OVCAR3 (cell line): ENCODE measurements around a stretch of chr2.

- RRBS = no CpG with 5 or more reads among the region's 4 CpGs
Observed at GRCh38 chr2:44180437-44181051, 11.9 kb downstream of the PPM1B start.

DNA sequence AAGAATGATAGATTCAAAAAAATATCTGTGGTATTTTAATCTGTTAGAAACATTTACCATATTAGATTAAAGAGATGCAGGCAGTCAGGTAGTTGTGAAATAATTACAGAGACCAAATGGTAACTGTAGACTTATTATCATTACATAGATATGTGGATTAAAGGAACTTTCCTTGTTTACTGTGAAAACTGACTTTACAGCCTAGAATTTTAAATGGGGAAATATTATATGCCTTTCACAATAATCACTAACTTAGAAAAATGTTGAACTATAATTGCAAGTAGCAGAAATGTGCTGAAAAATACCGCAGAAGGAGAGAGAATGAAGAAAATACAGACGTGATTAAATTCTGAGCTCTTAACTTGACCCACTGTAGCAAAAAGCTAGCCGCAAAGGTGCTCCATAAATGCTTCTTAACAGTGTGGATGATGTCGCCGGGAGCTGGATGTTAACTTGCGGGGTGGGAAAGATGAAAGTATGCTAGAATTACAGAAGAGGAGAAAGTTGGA lies 52.4 kb downstream of the PPM1B start:
- RRBS = no CpG with 5 or more reads among the region's 6 CpGs

DNA sequence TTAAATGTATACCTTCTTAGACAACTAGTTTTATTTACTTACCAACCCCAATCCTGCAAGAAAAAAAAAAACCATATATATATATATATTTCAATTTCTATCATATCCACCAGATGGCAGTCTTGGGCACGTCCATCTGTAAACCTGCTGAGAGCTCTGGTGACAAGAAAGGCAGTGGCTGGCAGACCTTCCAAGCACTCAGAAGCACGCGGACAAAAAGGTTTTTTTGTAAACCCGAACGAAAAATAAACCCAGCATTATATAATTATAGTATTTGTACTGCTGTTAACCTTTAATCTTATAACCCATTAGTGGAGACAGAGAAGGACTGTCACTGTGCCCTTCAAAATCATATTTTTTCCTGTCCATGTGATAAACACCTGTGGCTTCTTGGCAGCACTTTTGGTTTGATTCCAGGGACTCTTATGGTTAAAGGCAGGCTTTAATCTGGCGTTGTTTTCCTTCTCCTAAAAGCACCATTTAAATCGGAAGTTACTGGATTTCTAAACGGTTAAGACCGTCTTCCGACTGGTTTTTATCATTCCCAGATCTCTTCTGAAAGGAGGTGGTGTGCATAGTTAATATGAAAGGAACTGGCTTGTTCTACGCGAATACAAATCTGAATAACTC lies 31.1 kb upstream of the SLC3A1 start:
- RRBS = no CpG with 5 or more reads among the region's 12 CpGs

DNA sequence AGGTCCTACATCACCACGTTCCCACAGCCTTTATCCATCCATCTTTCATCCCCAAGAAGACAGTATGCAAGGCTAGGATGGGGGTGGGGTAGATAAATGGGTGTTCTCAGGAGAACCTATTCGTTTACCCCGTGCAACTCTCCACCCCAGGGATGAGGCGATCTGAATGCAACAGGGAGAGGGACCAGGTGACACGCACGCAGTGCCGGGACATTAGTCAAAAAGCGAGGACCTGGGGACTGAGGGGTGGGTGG lies 297 bp downstream of the PREPL start:
- RRBS = 9% methylated on average over 2 of the region's 8 CpGs

DNA sequence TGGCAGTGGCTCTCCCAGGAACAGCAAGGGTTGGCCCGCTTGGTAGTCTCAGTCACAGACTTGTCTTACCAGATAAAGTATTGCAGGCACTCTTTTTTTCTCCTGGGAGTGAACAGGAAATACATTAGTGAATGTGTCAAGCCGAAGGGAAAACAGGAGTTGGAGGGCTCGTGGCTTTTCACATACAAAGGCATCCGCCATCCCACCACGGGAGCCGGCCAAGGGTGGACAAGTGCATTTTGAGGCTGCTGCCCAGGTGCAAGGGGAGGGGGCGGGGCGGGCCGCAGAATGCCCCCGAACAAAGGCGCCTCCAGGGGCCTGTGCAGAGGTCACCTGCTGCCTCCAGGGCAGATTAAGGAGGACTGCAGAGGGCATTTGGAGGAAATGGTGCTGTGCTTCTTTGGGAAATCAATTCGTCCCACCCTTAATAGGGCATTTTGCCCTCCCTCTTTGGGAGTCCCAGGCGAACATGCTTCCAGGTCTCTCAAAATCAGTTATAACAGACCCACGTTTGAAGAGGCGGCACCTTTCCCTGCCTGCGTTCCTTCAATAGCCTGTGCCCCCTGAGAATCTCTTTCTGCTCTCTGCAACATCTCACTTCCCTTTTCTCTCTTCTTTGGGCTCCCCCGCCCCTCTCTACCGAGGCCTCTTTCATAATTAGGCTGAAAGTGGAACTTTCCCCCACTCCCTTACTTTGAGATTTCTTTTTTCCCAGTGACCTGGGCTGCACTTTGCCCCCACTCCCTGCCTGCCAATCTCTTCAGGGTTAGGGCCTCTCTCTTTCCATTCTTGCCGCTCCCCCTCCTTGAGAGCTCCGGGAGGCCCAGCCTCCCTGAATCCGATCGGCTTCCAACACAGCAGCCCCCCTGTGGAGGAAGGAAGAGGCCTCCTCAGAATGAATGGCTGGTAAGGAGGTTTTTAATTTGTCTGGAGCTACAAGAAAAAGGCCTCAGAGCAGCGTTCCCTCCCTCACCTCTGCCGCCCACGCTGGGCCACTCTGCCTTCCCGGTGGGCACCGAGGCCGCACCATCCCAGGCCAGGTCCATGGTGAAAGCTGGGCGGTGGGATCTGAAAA lies 162.9 kb upstream of the SIX3 start:
- RRBS = no CpG with 5 or more reads among the region's 29 CpGs

DNA sequence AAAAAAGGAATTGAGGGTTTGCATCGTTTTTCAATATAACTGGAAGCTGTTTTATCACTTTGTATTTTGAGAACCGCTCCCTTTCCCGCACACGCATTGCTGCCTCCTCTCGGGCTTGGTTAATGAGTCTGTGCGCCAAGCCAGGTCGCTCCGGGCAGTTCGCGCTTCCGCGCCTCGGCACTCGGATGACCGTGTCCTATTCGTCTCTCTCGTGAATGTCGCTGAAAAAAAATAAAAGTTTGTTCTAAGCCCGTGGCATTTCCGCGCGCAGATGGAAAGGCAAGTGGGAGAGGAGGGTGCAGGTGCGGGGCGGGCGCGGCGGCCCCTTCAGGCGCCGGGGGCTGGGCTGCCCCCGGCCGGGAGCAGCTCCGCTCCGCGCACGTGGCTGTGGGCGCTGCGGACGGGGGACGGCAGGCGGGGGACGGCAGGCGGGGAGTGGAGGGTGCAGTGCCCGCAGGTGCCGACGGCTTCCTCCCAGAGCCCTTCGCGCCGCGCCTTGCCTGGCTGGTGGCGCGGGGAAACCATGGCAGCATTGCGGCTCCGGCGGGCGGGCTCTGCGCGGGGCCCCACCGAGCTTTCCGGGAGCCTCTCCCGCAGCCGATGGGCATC lies 159.5 kb upstream of the SIX2 start:
- RRBS = 4% methylated on average over 7 of the region's 61 CpGs

DNA sequence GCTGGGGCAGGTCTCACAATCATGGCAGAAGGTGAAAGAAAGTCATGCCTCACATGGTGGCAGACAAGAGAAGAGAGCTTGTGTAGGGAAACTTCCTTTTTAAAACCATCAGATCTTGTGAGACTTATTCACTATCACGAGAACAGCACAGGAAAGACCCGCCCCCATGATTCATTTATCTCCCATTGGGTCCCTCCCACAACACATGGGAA lies 183.2 kb upstream of the SIX2 start:
- RRBS = no CpG with 5 or more reads among the region's 2 CpGs

DNA sequence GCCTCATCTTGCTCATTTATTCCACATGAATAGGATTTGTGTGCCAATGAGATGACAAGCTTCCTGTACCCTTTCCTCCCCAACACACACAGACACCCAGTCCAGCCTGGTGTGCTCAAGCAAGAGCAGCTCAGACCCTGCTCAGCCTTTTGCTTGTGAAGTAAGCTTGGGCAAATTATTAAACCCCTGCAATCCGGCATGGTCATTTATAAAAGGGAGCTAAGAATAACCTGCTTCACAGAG lies 280.4 kb downstream of the SRBD1 start:
- RRBS = no CpG with 5 or more reads among the region's 1 CpG

- RRBS = no CpG with 5 or more reads among the region's 4 CpGs
Observed at GRCh38 chr2:45332556-45333189, 278.4 kb downstream of the SRBD1 start.

- RRBS = no CpG with 5 or more reads among the region's 1 CpG
Observed at GRCh38 chr2:45652943-45653170, 1.4 kb downstream of the PRKCE start.

GRCh38 chr2:45693148-45693845 lies 41.8 kb downstream of the PRKCE start:
- RRBS = no CpG with 5 or more reads among the region's 9 CpGs

DNA sequence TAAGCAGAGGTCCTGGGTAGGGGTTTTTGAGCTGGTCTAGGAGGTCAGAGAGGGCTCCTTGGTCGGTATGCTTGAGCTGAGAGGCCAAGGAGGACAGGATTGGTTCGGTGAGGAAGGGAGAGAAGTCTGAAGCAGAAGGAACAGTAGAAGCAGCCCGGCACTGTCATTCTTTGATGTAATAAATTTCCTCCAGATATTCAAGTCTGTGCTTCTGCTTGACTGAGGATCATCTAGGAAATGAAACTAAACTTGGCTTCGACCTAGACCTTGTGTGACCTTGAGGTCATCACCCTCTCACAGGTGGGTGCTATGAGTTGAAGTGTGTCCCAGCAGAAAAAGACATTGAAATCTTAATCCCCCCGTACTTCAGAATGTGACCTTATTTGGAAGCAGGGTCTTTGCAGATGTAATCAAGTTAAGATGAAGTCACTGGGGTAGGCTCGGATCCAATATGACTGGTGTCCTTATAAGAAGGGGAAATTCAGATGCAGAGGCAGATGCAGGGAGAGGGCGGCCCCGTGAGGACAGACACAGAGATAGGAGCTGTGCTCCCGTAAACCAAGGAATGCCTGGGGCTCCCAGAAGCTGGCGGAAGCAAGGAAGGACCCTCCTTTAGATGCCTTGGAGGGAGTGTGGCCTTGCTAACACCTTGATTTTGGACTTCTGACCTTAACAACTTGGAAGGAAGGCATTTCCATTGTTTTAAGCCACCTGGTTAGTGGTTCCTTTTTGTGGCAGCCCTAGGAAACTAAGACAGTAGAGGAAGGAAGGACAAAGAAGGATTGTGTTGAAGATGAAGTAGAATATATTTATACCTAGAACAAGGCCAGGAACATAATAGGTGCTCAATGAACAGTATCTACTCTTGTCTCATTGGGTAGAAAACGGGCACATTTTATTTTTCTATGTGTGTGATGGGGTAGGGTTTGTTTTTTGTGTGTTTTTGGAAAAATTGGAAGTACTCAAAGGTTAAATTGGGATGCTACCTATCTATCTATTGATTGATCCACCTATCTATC lies 49.2 kb downstream of the PRKCE start:
- RRBS = no CpG with 5 or more reads among the region's 11 CpGs

DNA sequence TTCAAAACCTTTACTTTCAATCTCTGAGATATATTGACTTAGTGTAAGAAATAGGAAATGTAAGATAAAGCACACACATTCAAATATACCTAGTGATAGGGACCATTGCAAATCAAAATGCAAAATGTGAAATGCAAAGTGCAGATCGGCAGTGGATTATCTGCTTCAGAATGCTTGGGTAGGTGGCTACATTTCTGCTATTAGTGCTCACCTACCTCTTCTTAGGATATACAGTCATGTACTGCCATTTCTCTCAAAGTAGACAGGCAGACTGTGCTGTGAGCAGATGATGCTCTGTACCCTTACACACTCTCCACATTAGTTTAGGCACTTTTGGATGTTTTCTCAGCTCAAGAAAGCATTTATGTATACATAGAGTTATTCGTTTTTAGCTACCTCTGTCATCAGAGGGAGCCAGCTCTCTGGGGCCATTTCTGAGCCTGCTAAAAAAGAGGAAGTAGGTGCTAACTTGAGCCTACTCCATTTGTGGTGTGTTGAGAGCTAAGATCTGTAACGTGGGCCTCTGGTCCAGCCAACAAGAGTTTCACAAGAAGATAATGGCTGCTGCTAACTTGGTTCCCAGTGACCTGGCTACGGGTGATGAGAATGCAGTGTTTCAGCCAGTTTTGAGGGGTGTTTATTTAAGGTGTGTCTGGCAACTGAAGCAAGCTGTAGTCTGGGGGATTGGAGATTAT lies 182.3 kb downstream of the PRKCE start:
- RRBS = no CpG with 5 or more reads among the region's 4 CpGs

DNA sequence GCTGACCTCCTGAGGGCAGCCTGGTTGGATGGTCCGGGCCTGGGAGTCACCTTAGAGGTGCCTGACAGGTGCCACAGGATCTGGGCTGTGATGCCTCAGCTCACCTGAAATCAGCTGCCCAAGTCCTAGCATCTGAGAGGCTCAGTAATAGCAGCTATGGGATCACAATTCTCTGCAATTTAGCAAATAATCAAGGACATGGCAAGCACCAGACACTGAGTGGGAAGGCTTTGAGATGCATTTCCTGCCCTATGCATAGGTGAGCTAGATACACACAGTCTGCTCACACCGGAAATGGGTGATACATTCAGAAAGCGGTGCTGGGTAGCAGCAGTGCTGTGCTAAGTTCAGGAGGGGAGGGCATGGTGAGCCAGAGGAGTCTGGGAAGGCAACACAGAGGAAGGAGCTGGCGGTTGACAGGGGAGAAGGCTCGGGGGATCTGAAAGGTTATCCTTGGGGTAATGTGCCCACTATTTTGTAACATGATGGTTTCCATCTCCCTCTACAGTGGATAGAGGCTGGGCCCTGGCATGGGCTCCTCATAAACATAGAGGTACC lies 57.5 kb upstream of the EPAS1 start:
- RRBS = no CpG with 5 or more reads among the region's 5 CpGs

- RRBS = no CpG with 5 or more reads among the region's 9 CpGs
Observed at GRCh38 chr2:46332580-46333411, 35.6 kb downstream of the EPAS1 start.

GRCh38 chr2:46347623-46348630 lies 50.7 kb downstream of the EPAS1 start:
- RRBS = no CpG with 5 or more reads among the region's 11 CpGs

DNA sequence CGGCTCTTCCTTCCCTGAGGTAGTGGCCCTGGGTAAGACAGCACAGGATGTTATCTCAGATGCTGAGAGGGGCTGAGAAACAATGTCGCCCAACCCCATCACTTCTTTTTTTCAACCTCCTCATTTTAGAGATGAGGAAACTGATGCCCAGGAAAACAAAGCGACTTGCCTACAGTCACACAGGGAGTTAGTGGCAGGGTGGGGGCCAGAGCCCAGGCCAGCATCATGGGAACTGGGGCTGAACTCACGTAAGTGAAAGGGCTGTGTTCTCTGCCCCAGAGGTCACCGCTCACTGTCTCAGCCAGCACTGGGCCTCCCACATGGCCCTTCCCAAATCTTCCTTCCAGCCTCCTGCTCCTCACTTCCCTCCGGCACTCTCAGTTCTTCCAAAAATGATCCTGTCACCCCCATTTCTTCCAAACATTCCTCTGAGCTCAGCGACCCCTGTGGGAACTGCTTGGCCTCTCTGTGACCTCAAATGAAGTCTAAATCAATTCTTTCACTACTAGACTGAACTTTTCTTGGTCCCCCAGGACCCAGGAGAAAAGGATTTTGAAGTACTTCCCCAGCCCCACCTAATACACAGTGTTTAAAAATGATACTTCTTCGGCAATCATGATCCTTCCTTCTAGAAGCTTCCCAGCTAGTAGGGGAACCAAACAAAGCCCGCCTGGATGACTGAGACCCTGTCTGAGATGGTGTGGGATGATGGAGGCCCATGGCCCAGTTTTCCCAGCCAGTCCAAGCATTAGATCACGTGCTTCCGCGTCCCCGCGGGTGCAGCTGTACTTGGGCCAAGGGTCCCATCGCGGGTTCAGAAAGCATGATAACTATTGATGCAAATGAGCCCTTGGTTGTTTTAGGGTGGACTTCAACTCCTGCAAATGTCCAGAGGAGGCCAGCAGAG lies 91.8 kb downstream of the EPAS1 start:
- RRBS = no CpG with 5 or more reads among the region's 16 CpGs

GRCh38 chr2:46428635-46429499 lies 113.4 kb upstream of the RHOQ start:
- RRBS = no CpG with 5 or more reads among the region's 30 CpGs

DNA sequence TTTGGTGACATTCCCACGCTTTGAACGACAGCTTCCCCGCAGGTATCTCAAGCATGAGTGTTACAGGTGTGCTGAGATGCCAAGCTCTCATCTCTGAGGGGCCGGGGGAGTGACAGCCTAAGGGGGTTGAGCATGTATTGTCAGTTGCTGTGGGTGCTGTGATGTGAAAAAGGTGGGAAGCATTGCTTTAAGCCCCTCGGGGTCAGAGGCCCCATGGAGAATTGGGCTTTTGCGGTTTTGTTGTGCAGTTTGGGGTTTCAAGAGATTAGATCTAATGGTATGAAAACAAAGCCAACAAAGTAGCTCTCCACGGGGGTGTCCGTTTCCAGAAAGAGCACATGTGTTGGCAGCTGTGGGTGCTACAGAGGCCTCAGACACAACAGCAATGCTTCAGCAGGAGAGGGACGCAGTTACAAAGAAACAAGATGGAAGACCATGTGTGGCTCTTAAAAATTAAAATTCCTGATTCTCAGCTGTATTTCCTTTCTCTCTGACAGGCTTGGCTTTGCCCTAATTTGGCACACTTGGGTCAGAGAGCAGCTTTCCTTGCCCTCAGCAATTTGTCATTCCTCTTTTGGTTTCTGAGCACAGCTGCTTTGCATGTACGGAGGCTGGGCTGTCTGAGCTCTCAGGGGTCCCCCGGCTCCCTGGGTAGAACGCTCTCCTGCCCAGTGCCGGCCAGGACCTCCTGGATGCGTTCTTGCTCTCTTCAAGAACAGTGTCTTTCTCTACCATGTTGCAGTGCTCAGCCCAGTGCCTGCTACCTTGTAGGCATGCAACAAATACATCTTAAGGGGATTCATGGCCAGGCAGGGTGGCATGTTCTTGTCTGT lies 7.0 kb upstream of the ATP6V1E2 start:
- RRBS = no CpG with 5 or more reads among the region's 14 CpGs